Brain (tissue), 1 donor: ENCODE results near the genes RASA4, NAPEPLD and PSMC2.

GRCh38 chr7:101868511-101869303 is 51.3 kb downstream of the CUX1 start:
- RRBS: no CpG with 5 or more reads among the region's 20 CpGs

- RRBS: no CpG with 5 or more reads among the region's 31 CpGs
Observed at GRCh38 chr7:101869350-101869997, 52.0 kb downstream of the CUX1 start.

GRCh38 chr7:101902787-101903452 is 85.5 kb downstream of the CUX1 start:
- RRBS: no CpG with 5 or more reads among the region's 15 CpGs

DNA sequence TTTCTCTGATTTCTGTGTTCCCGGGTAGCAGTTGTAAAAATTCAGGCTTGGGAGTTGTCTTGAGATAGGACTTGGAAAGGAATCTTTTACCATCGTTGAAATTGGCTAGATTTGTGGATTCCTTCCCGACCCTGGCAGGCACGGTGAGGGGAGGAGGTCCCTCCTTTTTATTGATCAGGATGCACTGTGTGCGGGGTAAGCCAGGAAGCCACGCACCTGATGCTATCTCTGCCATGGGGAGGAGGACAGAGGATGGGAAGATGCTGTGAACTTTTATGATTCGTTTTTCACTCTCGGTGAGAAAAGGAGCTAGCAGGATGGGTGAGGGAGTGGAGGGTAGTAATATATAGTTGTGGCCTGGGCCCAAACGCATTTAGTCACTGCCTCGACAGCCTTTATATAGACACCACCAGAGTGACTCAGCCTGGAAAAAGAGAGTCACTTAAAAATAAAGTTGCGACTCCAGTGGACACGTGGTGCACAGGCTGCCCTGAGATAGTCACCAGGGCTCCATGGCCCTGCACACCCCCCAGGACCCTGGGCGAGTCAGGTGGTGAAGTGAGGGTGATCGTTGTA is 106.6 kb downstream of the CUX1 start:
- RRBS: no CpG with 5 or more reads among the region's 14 CpGs

- RRBS: 37% methylated on average over 3 of the region's 14 CpGs
Observed at GRCh38 chr7:101940553-101941449, 123.4 kb downstream of the CUX1 start.

- RRBS: no CpG with 5 or more reads among the region's 5 CpGs
Observed at GRCh38 chr7:102063991-102064275, 222.7 kb upstream of the SH2B2 start.

- RRBS: no CpG with 5 or more reads among the region's 13 CpGs
Observed at GRCh38 chr7:102170326-102170732, 116.3 kb upstream of the SH2B2 start.

DNA sequence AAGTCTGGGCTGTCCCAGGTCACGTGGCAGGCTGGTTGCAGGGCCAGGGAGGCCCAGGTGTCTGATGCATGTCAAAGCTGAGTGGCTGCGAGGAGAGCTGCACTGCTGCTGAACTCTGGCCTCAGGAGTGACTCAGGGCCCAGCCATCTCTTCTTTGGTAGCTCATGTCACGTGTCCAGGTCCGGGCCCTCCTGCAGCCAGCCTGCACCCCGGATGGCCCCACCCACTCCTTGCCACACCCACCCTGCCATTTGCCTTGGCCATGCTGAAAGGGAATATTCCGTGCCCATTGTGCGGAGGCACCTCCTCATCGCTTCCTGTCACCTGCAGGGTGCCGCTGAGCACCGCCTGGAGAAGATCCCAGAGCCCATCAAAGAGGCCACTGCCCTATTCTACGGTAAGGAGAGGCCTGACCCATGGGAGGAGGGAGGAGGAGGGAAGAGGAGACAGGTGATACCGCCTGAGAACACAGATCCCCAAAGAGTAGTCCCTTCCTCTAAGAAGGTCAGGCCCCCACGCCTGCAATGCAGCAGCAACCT is 12.7 kb upstream of the SH2B2 start:
- RRBS: no CpG with 5 or more reads among the region's 13 CpGs

- RRBS: 2% methylated on average over 20 of the region's 44 CpGs
Observed at GRCh38 chr7:102287323-102288025, 806 bp downstream of the SH2B2 start.

DNA sequence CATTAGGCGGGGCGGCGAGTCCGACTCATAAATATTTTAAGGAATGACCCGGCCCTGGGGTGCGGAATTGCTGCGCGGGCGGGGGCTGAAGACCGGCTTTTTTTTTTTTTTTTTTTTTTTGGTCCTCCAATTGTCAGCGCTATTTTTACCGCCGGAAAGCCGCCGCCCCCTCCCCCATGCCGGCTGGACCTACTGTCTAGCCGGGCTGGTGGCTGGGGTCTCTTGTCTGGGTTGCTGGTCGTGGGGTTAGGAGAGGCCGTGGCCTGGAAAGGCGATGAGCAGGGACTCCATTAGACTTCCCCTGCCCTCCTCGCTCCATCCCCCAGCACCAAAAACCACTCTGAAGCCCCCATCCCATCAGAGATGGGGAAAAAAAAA is 6.4 kb downstream of the SH2B2 start:
- RRBS: 11% methylated on average over 6 of the region's 21 CpGs

DNA sequence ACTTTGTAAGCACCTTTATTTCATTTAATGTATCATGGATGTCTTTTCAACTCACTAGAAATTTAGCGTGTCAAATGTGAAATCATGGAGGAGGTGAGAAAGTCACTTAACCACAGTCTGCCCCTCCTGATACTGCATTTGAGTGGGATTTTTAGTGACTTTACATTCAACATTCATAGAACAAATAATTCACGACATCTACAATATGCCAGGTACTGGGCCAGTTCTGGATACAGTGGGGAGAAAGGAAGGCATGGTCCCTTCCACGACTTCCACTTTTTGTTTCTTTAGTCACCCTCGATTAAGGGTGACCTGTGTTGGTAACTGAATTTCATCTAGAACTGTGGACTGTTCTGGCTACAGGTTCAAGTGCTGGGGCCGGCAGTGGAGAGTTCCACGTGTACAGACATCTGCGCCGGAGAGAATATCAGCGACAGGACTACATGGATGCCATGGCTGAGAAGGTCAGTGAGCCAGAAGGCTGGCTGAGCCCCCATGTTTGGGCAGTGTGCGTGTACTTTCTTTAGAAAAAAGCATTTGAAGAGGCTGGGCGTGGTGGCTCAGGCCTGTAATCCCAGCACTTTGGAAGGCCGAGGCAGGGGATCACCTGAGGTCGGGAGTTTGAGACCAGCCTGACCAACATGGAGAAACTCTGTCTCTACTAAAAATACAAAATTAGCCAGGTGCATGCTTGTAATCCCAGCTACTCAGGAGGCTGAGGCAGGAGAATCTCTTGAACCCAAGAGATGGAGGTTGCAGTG is 3.2 kb downstream of the PRKRIP1 start:
- RRBS: no CpG with 5 or more reads among the region's 13 CpGs

DNA sequence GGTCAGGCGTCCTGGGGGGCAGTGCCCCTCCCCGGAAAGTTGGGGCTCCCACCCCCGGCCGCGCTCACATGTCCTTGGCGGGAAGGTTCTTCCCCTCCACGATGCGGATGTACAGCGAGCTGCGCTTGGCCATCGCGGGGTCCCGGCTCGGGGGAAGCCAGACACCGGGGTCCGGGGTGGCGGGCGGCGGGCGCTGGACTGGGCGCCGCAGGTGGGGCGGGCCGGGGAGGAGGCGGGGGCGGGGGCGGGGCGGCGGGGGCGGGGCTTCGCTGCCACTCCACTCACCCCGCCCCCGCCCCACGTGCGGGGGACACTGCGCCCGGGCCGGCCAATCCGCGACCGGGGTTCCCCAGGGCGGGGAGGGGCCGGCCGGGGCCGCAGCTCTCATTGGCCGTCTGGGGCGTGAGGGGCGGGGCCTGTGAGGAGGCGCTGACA is at the start of gene RASA4:
Gene RASA4, minus strand, starts transcription at position 200 of the 435 bp plus-strand sequence.
- RRBS: no CpG with 5 or more reads among the region's 49 CpGs

- RRBS: no CpG with 5 or more reads among the region's 4 CpGs
Observed at GRCh38 chr7:102875803-102876405, 36.9 kb upstream of the LRRC17 start.

DNA sequence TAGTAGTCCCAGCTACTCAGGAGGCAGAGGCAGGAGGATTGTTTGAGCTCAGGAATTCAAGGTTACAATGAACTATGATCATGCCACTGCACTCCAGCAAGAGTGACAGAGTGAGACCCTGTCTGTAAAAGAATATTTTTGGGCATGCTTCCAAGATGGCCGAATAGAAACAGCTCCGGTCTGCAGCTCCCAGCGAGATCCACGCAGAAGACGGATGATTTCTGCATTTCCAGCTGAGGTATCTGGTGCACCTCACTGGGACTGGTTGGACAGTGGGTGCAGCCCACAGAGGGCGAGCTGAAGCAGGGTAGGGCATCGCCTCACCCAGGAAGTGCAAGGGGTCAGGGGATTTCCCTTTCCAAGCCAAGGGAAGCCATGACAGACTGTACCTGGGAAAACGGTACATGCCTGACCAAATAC is 37.2 kb upstream of the ARMC10 start:
- RRBS: no CpG with 5 or more reads among the region's 8 CpGs

- RRBS: no CpG with 5 or more reads among the region's 6 CpGs
Observed at GRCh38 chr7:103122884-103123647, 25.8 kb downstream of the NAPEPLD start.

DNA sequence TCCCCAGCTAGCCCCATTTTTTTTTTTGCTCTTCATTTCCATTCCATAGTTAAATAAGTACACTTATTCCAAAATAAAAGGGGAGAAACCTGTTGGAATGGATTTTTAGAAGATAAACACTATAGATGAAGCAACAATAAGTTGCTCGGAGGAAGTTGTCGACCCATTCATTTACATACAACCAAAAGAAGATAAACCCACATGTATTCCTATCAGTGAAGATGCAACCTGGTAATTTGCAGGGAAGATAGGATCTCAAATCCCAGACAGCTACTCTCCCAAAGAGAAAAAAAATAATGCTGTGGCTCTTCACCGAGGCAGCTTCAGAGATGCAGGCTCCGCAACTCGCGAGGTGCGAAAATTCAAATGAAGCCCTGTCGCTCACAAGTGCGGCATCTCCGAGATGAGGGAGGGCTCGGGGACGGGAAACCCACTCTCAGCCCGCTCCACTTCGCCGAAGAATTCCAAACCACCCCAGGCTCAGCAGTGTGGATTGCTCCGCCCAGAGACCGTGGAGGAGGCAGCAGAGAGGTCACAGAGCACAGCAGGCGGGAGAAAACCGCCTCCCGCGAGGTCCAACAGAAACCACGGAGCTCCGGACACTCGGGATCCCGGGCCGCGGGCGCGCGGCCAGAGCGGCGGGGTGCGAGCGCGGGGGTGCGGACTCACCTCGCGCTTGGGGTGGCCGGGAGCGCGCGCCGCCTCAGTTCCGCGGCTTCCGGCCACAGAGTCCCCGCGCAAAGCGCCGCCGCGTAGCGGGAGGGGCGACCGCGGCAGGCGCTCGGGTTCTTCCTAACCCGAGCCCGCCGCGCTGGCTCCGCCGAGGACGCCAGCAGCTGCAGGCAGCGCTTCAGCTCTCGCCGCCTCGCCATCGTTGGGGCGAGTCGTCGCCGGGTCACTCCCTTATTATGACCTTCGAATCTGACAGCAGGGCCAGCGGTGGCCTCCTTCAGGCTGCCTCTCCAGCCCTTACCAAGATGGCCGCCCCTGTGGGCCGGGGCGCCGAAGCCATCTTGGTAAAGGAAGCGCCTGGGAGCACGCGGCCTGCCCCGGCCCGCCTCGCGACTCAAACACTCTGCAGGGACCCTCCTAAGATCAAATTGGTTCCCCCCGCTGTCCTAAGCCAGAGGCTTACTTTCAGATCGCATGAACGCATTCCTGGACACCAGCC is at the start of gene NAPEPLD:
Gene NAPEPLD, minus strand, starts transcription at position 490 of the 1,171 bp plus-strand sequence.
- RRBS: 2% methylated on average over 24 of the region's 90 CpGs

DNA sequence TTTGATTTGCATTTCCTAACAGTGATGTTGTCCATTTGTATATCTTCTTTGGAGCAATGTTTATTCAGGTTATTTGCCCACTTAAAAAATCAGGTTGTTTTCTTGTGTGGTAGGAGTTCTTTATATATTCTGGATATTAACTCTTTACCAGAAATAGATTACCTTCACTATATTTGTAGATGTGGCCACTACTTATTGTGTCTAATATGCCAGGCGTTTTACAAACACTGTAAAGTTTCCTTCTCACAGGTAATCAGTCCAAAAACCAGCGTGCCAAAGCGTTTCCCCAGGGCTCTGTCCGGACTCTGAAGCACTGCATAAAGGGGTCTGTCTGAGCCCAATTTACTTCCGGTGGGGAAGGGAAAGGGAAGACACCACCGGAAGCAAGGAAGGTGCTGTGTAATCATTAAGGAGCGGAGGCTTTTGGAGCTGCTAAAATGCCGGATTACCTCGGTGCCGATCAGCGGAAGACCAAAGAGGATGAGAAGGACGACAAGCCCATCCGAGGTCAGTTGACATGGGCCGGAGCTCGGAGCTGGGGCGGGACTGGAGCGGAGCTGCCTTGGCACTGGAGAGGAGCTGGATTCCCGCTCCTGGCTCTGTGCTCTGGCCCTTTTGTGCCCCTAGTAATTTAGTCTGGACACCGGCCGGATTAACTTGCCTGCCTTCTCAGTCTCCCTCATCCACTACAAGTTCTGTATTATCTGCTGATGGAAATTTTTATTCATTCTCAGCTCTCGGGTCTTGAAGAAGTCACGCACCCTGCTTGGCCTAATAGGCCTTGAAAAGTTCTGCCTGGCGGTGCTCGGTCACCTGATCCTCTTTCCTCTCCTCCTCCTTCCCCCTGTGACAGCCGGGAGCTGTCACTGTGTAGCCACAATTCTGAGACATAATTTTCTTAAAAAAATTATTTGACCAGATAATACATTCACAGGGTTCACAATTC is at the start of gene PSMC2:
Gene PSMC2, plus strand, starts transcription at position 369 of the 946 bp plus-strand sequence.
- RRBS: 2% methylated on average over 11 of the region's 25 CpGs

GRCh38 chr7:103980421-103981109 is 8.9 kb downstream of the RELN start:
- RRBS: no CpG with 5 or more reads among the region's 2 CpGs

DNA sequence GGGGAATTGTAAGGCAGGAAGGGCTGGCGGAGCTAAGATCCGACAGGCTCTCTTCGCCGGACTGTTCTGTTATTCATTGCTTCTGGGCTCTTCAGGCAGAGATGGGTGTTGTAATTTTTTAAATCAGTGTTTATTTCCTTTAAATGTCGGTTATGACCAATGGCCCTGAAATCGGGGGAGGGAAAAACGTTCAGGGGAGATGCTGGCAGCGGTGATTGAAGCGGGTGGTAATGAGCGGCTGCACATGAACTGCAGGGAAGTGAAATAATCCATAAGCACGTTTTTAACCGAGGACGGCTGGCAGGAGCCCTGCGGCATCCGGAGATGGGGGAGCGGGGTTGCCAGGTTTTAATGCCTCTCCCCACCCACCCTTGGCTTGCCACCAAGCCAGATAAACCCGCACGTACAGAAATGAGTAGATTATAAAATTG is 927 bp upstream of the RELN start:
- RRBS: no CpG with 5 or more reads among the region's 18 CpGs

DNA sequence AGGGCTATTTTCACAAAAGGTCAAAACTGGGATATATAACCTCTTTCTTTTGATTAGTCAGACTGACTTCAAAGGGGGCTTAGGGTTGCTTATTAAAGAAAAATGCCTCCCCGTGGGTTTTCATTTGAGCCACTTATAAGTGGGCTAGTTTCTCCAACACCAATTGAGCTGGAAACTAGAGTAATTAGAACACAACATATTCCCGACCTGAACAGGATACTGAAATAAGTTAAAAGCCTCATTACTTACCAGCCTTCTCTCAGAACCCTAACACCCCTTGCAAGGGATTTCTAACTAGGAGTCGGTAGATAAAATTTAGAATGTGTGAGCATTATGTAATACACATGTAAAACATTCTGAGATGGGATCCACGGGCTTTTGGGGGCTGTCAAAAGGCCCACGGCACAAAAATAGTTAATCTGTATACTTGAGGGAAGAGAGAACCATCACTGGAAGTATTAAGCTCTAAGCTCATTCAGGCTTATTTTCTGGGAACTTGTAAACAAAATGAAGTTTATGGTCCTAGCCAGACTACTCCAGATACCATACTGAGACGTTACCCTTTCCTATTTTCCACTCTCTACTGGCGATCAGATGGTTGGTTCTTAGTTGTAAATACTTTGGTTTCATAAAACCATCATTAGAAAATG is 29.3 kb upstream of the KMT2E start:
- RRBS: no CpG with 5 or more reads among the region's 7 CpGs